Neuron (in vitro differentiated cells): ENCODE measurements around a stretch of chr2.

GRCh38 chr2:36369636-36370196 lies 14.1 kb downstream of the CRIM1 start:
- PRO-cap, result no peak

- PRO-cap, result no peak
Measured at GRCh38 chr2:36380584-36381554, 25.3 kb downstream of the CRIM1 start.

DNA sequence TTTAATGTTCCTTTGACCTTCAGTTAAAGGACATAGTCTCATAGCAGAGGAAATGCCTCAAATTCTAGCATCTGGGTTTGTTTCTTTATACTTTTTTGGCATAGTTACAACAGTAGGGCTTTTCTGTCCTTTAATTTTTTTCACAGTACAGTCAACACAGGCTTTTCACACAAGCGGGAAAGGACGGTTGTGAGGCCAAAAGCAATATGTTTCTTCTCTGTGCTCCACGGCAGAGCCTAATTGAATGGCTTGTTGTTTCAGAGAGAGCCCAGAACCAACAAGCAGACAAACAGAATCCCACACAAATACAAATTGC lies 57.7 kb downstream of the CRIM1 start:
- PRO-cap, result no peak

- PRO-cap, result no peak
Measured at GRCh38 chr2:36441022-36441549, 85.5 kb downstream of the CRIM1 start.

DNA sequence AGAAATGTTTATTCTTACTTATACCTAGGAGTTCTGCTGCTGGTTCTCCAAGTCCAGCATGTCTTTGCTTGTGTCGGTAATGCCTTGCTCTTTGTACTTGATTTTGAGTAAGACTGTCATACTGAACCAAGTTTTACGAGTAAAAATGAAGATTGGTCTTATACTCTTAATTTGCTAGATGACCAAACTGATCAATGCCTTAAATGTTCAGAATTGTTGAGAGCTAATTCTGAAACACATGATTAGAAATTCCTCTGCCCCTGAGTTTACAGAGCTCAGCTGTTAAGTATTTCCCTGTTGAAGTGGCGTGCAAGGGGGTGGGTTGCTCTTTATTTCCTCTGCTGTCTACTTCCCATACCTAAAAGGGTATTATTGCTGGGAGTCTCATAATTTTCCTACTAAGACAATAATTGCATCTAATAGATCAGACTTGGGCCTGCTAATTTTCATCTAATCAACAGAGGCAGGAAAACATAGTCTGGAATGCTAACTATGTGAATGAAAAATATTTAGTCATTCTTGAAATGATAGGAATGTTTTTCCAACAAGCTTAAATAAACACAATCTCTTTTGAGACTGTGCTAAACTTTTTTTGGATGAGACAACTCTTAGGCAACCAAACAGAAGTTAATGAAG lies 111.5 kb downstream of the FEZ2 start:
- PRO-cap, result no peak

DNA sequence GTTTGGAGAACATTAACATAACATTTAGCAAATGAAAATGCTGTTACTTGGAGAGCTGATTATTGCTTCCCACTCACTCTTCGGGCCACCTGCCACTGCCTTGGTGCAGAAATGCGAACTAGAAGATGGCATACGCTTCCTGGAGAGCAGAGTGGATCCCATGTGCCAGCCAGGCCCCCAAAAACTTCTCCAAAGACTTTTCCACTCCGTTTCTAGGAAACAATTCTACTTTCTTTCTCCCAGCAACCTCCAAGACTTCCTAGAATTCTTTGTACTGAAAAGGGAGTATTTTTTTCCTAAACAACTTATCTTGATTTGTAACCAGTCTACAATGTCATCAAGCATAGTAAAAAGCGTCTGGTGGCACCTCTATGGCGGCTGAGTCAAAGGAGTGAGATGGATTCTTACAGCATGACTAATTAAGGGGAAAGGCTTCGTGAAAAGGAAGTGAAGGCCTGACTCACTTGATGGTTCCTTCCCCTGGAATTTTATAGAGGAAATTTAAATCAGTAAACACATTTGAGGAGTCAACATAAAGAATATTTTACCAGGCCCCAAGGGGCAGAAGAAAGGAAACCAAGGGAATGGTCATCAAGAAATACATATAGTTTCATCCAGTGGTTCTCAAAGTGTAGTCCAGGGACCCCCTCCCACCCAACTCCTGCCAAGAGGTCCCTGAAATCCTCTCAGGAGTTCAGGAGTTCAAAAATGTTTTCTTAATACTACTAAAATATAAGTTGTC lies 36.5 kb downstream of the FEZ2 start:
- PRO-cap, result no peak

- PRO-cap, result no peak
Measured at GRCh38 chr2:36564921-36565712, 32.9 kb downstream of the FEZ2 start.

GRCh38 chr2:36568493-36569263 lies 29.3 kb downstream of the FEZ2 start:
- PRO-cap, result no peak

DNA sequence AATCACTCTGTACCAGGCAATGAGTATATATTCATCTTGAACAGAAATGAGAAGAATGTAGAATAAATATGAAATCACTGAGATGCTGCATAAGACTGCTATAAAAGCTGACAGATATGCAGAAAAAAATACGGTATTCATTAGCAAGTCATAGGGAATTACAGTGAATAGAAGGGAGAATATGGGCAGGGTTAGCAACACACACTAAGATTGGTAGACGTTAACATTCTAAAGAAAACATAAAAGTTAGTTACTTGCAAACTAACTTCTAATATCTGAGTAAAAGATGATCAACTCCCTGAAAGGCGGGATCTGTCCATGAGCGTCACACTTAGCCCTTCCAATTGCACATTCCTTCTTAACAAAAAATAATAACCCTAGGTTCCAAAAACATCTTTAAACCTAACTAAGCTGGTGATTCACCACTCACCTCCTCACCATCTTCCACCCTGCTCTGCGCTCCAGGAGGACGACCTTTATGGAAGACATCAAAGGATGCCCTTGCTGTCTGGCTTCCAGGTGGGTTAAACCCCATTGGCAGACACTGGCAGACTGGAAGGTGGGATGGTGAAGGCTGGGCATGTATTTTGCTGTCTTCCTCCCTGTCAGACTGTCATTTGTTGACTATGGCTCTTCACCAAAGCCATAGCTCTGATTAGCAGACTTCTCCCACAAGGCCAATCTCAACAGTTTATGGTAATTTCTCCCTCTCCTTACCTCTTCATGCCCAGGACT lies 14.2 kb downstream of the FEZ2 start:
- PRO-cap, result no peak

- PRO-cap, result no peak
Measured at GRCh38 chr2:36699004-36699322, 2.5 kb downstream of the VIT start.

DNA sequence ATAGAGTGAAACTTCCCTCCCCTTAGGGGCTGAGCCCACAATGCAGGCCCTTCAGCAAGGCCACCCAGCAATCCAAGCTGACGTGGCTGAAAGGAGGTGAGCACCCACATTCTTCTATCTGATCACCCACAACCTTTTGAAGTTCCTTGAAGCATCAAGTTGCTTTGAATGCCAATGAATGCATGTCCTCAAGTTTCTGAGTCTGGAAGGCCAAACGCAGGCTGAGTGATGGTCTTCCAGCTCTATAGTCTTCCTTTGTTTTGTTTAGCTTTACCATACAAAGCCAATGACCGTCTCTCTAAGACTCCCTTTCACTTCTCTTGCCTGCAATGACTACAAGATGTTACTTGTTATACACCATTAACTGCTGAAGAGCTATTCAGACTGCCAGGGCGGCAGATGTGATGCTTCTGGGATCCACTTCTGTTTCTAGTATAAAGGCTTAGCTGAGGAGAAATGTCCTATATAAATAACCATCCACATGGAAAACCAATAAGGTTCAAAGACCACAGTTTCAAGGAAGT lies 124.3 kb downstream of the VIT start:
- PRO-cap, result no peak

DNA sequence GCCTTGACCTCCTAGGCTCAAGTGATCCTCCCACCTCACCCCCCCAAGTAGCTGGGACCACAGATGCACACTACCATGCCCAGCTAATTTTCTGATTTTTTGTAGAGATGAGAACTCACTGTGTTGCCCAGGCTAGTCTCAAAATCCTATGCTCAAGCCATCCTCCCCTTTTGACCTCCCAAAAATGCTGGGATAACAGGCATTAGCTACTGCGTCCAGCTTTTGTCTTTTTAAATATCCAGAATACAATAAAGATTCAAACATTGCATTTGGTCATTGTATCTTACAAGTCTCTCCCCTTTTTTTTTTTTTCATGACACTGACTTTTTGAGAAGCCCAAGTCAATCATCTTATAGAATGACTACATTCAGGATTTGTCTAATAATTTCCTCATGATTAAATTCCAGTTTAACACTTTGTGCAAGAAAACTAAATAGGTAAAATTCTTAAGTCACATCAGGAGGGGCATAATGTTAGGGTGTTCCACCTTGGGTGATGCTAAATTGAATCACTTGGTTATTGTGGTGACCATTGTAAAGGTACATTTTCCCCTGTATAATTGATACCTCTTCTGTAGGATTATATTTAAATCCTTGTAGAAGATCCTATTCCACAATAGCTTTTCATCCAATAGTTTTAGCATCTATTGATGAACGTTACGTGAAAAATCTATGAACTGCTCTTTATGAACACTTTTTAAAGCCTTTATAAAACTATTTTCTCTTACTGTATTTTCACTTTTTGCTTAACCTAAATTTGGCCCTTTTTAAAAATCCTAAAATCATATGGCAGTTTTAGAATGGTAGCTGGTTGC lies 20.3 kb downstream of the GPATCH11 start:
- PRO-cap, result no peak

DNA sequence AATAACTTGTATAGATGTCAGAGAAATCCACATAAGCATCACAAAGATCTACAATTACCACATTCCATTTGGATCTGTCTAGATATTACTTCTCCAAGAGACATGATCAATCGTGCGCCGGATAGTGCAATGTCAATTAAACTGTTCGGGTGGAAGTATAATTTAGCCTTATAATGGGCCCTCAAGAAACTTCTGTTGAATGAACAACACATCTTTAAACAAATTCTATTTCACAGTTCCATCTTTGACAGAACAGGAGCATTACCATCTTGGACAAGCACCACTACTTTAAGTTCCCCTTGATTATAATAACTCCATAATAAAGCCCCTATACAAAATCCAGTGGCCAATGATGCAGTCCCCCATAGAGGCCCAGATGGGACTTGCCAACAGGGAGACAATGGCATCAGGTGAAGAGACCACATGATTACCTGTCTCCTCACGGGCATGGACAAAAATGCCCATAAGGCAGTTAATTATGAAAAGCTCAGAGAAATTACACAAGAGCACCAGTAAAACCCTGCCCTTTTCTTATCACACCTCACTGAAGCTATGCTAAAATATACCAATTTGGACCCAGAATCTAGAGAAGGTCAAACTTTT lies 28.3 kb downstream of the EIF2AK2 start:
- PRO-cap, result no peak

- PRO-cap, result no peak
Measured at GRCh38 chr2:37626147-37626600, 45.3 kb downstream of the CDC42EP3 start.

- PRO-cap, result no peak
Measured at GRCh38 chr2:37643815-37644743, 27.4 kb downstream of the CDC42EP3 start.

- PRO-cap, result no peak
Measured at GRCh38 chr2:37648525-37649010, 22.9 kb downstream of the CDC42EP3 start.

DNA sequence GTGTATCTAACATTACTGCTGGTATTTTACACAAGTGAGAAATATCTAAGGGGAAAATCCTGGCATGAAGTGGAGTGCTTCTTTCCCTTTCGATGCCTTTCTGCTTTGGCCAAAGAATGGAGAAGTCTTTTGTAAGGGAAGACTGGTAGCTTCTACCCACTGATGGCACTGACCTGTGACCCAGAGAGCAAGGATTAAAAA lies 86.5 kb upstream of the CDC42EP3 start:
- PRO-cap, result no peak

- PRO-cap, result no peak
Measured at GRCh38 chr2:37852025-37852400, 73.1 kb upstream of the RMDN2 start.

DNA sequence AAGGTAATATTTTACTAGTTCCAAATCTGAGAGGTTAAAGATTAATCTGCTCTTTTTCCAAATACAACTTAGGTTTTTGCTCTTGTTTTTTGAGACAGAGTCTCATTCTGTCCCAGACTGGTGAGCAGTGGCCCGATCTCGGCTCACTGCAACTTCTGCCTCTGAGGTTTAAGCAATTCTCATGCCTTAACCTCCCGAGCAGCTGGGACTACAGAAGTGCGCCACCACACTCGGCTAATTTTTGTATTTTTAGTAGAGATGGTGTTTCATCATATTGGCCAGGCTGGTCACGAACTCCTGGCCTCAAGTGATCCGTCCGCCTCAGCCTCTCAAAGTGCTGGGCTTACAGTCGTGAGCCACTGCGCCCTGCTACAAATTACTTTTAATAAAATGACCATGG lies 1.4 kb upstream of the RMDN2 start:
- PRO-cap, result no peak

DNA sequence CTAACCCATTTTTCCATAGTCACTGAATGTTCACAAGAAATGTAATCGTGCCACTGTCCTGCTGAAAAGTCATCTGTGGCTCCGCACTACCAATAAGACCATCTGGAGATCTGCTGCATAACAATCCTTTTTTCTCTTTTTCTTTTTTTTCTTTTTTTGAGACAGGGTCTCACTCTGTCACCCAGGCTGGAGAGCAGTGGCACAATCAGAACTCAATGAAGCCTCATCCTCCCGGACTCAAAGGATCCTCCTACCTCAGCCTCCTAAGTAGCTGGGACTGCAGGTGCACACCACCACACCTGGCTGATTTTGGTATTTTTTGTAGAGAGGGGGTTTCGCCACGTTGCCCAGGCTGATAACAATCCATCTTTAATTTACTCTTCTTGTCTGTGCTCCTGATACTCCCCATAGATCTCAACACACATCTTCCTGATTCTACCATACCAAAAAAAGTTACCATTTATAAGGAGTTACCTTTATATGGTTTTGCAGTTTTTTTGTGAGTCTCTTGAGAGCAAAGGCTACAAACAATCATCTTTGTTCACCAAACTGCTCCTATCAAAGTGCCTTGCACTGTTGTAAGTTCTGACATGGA lies 55.4 kb downstream of the ATL2 start:
- PRO-cap, result no peak